ENCODE results near the genes FAM151A, TTC4 and BSND.

DNA sequence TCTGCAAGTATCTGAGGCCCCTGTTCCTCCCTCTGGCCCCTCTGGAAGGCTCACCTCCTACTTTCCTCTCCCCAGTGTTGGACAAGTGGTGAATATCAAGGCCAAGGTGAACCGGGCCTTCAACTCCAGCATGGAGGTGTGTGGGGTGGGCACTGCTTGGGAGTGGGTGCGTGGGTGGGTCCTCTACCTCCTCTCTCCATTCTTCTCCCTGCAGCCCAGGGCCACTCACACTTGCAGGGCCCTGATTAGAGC, 30.9 kb downstream of the FAM151A start:
- RRBS: no CpG with 5 or more reads among the region's 2 CpGs

DNA sequence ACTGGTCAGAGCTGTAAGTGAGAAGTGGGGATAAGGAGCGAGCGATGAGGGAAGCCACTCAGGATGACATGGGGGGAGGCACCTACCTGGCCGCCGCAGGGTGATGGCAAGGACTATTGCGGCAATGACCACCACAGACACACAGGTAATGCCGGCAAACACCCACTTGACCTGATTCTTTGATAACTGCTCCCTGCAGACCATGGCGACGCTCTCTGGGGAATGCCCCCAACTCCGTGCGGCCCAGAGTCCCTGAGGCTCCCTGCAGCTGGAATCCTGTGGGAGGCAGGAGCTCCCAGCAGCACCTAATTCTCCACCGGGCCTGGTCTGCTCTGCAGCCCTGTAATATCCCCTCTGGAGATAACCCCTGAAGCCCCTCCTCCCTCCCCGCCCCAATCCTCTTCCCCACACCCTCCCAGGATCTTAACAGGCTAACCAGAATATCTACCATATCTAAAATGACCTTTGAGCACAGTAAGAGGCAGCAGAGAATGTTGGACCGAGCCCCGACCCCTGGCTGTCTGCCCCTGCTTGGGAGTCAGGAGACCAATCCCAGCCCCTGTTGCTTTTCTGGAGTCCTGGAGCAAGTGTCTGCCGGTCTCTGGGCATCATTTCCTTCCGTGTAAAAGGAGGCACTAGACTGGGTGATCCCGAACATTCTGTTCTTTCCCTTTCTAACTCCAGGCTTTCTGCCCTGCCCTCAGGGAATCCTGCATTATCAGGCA, at the start of gene FAM151A:
Gene FAM151A (minus strand): TSS at position 334 of the 725 bp plus-strand sequence.
- RRBS: no CpG with 5 or more reads among the region's 17 CpGs

DNA sequence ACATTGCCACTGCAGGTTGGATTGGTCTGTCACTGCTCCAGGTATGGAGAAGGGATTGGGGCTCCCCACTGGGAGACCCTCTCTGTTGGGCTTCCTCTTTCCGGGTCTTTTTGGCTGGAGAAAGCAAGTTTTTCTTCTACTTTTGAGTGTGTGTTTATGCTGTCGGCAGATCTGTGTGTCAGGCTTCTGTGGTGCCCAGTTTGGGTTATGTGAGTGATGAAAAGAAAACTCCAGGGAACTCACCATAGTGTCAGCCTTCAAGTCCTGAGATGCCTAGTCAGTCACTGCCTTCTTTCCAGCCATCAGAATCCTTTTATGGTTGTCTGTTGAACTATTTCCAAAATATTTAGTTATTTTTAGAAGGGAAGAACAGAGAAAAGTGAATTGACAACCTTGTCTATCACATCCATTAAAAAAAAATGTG, 4.7 kb downstream of the MROH7 start:
- RRBS: no CpG with 5 or more reads among the region's 2 CpGs

DNA sequence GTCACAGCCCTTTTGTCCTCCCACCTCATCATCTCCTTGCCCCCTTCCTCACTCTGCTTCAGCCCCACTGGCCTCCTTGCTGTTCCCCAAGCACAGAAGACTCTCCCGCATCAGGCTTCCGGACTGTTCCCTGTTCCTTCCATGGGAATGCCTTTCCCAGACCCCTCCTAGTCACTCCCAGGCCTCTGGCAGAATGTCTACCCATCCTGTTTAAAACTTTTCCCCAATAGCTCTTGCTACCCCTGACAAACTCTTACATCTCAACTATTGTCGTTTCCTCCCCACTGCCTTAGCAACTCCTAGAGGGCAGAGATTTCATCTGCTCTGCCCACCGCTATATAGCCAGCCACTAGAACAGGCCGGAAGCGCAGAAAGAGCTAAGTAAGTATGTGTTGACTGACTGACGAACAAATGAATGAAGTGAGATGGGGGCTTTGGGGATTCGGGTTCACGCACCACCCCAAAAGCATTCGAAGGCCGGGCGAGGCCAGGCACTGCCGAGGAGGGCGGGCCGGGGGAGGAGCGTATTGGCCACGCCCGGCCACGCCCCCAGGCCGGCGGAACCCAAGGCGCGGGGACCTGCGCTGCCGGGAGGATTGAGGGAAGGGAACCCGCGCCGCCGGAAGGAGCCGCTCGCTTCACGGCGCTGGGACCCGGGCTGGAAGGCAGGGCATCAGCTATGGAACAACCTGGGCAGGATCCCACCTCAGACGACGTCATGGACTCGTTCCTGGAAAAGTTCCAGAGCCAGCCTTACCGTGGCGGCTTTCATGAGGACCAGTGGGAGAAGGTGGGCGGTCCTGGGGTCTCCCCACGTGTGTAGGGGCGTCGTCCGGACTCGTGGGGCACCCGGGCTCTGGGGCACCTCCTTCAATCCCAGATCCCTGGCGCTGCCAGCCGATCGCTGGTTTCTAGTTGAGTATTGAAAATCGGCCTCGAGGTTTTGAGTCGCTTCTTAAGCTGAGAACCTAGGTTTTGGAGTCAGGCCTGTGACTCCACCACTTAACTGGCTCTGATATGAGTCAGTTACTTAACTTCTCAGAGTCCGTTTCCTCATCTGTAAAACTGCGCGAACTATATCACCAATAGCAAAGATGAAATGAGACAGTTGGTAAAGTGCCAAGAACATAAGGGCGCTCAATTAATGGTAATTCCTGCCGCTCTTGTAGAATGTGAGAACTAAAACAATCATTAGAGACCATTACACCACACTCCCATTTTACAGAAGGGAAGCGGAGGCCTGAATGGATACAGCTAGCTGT, at the start of gene TTC4:
Gene TTC4 (plus strand): TSS at position 632 of the 1,262 bp plus-strand sequence.
- RRBS: 13% methylated on average over 5 of the region's 58 CpGs

- RRBS: no CpG with 5 or more reads among the region's 6 CpGs
These were observed 22.6 kb downstream of the DHCR24 start for GRCh38 chr1:54864075-54865035.

- RRBS: no CpG with 5 or more reads among the region's 10 CpGs
These were observed 3.7 kb downstream of the DHCR24 start for GRCh38 chr1:54883074-54883836.

- RRBS: no CpG with 5 or more reads among the region's 14 CpGs
These were observed 1.1 kb upstream of the DHCR24 start for GRCh38 chr1:54887756-54888892.

DNA sequence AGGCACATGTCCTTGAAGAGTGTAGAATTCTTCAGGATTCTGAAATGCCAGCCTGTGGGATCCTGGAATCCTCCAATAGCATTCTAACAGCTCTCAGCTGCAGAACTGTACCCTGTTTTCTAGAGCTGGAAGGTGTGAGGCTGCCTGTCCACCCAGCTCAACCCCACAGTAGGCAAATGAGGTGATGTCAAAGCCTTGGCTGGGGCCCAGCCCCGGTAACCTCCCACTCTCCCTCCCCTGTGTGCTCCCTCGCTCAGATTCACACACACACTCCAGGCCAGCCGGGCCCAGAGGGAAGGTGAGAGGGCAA, at the start of gene BSND:
Gene BSND (plus strand): TSS at position 290 of the 310 bp plus-strand sequence.
- RRBS: 18% methylated on average over 3 of the region's 3 CpGs

- RRBS: no CpG with 5 or more reads among the region's 15 CpGs
These were observed 13.2 kb downstream of the PCSK9 start for GRCh38 chr1:55052553-55053019.

GRCh38 chr1:55053085-55053607, 13.8 kb downstream of the PCSK9 start:
- RRBS: no CpG with 5 or more reads among the region's 7 CpGs

GRCh38 chr1:55053608-55053994, 14.3 kb downstream of the PCSK9 start:
- RRBS: no CpG with 5 or more reads among the region's 2 CpGs

- RRBS: no CpG with 5 or more reads among the region's 7 CpGs
These were observed 86.7 kb downstream of the PCSK9 start for GRCh38 chr1:55125847-55126622.

- RRBS: no CpG with 5 or more reads among the region's 8 CpGs
These were observed 20.5 kb downstream of the USP24 start for GRCh38 chr1:55194427-55195307.

- RRBS: no CpG with 5 or more reads among the region's 3 CpGs
These were observed 19.1 kb downstream of the USP24 start for GRCh38 chr1:55195962-55196495.

GRCh38 chr1:55288431-55288690, 73.2 kb upstream of the USP24 start:
- RRBS: no CpG with 5 or more reads among the region's 7 CpGs

- RRBS: no CpG with 5 or more reads among the region's 4 CpGs
These were observed 249.4 kb upstream of the USP24 start for GRCh38 chr1:55464394-55465056.

DNA sequence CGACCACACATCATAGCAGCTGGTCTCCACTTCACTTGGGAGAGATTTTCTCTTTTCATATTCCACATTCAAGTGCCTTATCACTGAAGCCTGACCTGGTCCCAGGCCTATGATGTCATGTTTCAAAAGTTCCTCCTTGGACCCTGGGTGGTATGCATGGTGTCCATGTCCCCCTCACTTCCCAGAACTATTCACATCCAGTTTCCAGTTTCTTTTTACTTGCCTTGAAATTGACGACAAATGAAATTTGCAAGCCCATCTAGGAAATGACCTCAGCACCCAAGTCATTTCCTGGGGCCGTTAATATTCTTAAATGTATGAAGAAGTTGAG, 221.5 kb downstream of the PLPP3 start:
- RRBS: no CpG with 5 or more reads among the region's 3 CpGs

- RRBS: no CpG with 5 or more reads among the region's 2 CpGs
These were observed 127.2 kb downstream of the PLPP3 start for GRCh38 chr1:56452097-56452650.

GRCh38 chr1:56461940-56462660, 117.3 kb downstream of the PLPP3 start:
- RRBS: no CpG with 5 or more reads among the region's 4 CpGs

DNA sequence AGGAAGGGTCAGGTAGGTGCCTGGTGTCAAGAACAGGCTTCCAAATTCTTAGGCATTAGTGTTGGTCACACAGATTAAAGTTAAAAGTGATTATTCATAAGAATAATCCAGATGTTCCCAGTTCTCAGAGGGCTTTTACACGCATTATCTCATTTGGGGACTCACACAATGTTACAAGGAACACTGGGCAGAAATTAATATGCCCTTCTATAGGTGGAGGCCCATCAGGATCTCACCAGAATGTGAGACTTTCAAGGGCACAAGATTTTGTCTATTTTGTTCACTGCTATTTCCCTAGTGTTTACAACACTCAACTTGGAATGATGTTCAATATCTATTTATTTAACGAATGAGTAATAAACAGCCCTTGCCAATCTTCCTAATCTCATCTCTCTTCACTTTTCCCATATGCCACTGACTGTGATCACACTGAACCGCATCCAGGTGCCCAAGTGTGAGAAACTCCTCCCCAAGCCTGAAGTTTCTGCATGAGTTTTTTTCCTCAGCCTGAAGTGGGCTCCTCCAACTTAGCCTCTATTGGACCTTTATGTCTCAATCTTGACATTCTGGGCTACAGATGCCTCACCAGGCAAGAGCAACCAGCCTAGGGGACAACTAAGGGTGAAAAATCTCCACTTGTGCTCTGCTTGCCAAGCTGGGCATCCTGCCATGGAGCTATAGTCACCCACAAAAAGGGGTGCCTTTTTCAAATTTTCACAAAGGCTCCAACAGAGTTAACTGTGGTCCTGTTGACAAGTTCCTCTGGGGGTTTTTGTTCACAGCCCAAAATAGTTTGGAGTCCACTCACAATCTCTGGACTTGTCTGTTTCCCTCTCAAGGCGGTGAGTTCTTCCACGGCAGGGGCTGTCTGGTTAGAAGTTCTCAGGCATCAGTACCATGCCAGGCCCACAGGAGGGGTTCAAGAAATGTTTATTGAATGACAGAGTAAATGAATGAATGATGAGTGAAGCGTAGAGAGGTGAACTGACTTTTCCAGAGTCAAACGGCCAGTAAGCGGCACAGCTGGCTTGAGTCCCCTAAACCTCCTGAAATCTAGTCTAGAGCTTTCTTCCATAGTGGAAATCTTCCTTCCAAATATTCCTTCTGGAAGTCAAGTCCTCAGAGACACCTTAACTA, 105.6 kb downstream of the PLPP3 start:
- RRBS: no CpG with 5 or more reads among the region's 8 CpGs

Data from PFSK-1 (cell line).